NCI-H460 (cell line): ENCODE measurements around a stretch of chr10.

RAMPAGE:
- cytosol, long total RNA = no peak
- long total RNA = no peak
- nucleus, long total RNA = no peak
Measured at GRCh38 chr10:73425-74286, 24.6 kb upstream of the TUBB8 start.

GRCh38 chr10:315363-316478 lies 180.5 kb downstream of the ZMYND11 start:
RAMPAGE:
- cytosol, long total RNA = no peak
- long total RNA = no peak
- nucleus, long total RNA = no peak

RAMPAGE:
- cytosol, long total RNA = no peak
- long total RNA = no peak
- nucleus, long total RNA = no peak
Measured at GRCh38 chr10:394549-395303, 259.5 kb downstream of the ZMYND11 start.

RAMPAGE:
- cytosol, long total RNA = no peak
- long total RNA = no peak
- nucleus, long total RNA = no peak
Measured at GRCh38 chr10:444147-445087, 245.1 kb downstream of the DIP2C start.

GRCh38 chr10:593798-594512 lies 95.5 kb downstream of the DIP2C start:
RAMPAGE:
- cytosol, long total RNA = no peak
- long total RNA = no peak
- nucleus, long total RNA = no peak

RAMPAGE:
- cytosol, long total RNA = no peak
- long total RNA = no peak
- nucleus, long total RNA = no peak
Measured at GRCh38 chr10:605089-605365, 84.4 kb downstream of the DIP2C start.

GRCh38 chr10:622243-622700 lies 67.2 kb downstream of the DIP2C start:
RAMPAGE:
- cytosol, long total RNA = no peak
- long total RNA = no peak
- nucleus, long total RNA = no peak

GRCh38 chr10:624508-624909 lies 65.0 kb downstream of the DIP2C start:
RAMPAGE:
- cytosol, long total RNA = no peak
- long total RNA = no peak
- nucleus, long total RNA = no peak

DNA sequence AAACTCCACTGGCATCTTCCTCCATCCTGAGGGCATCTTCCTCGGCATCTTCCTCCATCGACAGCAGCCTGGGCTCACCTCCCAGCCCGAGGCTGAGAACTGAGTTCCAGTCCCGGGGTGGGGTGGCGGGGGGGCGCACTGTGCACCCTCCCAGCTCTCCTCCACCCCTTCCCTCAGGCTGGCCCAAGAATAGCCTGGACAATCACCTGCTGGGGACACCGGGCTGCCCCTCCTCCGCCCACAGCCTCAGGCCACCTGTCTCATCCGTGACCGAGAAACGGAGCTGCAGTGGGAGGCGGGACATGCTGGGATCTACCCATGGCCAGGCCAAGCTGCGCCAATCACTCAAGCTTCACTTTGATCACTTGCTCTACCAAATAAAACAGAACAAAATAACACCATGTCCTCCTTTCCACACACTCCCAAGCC lies 37.2 kb downstream of the DIP2C start:
RAMPAGE:
- cytosol, long total RNA = no peak
- long total RNA = no peak
- nucleus, long total RNA = no peak

DNA sequence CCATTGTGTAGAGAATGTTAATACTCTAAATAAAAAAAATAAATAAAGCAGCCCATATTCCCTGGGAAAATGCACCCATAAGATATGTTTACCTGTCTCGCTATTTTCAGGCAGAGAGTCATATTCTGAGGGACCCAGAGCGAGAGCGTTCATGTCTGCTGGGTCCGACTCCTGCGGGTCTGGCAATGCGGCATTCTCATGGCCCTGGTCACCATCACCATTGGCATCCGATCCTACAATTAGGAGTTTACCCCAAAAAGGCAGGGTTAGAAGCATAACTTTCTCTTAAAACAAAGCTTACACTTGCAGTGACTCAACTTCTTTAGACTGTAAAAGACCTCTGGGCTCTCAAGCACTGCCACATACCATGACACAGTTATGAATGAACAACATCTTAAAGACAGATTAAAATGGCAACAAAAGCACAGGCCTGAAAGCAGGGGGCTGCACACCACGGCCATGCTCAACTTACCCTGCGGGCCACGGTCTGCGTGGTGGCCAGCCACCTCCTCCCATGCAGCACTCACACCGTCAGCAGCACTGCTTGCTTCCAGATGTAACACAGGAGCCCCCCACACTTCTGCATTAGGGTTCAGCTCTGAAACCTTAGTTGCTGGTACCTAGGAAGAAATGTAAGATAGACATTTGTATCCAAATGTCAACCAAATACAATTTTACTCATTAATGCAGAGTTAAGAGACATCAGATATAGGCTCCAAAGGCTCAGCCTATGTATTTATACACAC lies 67.7 kb downstream of the LARP4B start:
RAMPAGE:
- cytosol, long total RNA = no peak
- long total RNA = no peak
- nucleus, long total RNA = no peak

DNA sequence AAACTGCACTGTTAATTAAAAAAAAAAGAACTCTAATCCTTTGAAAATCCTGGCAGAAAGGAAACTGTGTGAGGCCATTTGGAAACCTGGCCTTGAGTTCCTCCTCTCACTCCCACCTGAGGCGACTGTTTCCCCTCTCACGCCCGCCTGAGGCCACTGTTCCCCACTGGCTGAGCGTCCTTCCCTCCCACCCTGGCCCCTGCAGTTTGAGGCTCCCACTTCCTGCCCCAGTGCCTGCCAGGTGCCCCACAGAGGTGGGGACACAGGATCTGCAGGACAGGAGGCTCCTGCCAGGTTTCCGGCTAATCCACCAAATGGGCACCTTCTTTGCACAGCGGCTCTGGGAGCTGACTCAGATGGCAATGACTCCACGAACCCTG lies 24.3 kb upstream of the LARP4B start:
RAMPAGE:
- cytosol, long total RNA = no peak
- long total RNA = no peak
- nucleus, long total RNA = no peak

DNA sequence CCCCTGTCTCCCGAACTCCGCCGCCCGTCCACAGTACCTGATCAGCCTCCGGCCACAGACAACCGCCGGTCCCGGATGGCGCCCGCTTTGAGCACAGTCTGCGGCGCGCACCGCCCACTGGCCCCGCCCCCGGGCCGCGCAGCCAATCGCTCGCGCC lies 214 bp downstream of the IDI1 start:
RAMPAGE:
- cytosol, long total RNA = start-site peak on the minus strand centred at position 76 of the sequence, 35 bp wide, 1,195 and 1,780 reads in 2 replicates
- long total RNA = start-site peak on the minus strand centred at position 82 of the sequence, 47 bp wide, 113 and 481 reads in 2 replicates
- nucleus, long total RNA = no peak

GRCh38 chr10:1057067-1057707 lies 1.0 kb downstream of the WDR37 start:
RAMPAGE:
- cytosol, long total RNA = no peak
- long total RNA = no peak
- nucleus, long total RNA = no peak

DNA sequence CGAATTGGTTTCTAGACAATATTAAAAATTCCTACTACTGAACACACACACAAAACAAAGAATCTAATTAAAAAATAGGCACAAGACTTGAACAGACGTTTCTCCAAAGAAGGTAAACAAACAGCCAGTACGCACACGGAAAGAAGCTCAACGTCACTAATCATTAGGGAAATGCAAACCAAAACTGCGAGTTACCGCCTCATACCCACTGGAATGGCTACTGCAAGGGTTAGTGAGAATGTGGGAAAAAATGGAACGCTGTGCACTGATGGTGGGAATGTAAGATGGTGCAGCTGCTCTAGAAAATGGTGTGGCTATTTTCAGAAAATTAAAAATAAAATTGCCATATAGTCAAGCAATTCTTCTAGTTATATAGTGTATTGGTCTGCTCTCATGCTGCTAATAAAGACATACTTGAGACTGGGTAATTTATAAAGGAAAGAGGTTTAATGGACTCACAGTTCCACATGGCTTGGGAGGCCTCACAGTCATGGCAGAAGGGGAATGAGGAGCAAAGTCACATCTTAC lies 283.7 kb downstream of the ADARB2 start:
RAMPAGE:
- cytosol, long total RNA = no peak
- long total RNA = no peak
- nucleus, long total RNA = no peak

RAMPAGE:
- cytosol, long total RNA = no peak
- long total RNA = no peak
- nucleus, long total RNA = no peak
Measured at GRCh38 chr10:1465284-1466295, 271.7 kb downstream of the ADARB2 start.

DNA sequence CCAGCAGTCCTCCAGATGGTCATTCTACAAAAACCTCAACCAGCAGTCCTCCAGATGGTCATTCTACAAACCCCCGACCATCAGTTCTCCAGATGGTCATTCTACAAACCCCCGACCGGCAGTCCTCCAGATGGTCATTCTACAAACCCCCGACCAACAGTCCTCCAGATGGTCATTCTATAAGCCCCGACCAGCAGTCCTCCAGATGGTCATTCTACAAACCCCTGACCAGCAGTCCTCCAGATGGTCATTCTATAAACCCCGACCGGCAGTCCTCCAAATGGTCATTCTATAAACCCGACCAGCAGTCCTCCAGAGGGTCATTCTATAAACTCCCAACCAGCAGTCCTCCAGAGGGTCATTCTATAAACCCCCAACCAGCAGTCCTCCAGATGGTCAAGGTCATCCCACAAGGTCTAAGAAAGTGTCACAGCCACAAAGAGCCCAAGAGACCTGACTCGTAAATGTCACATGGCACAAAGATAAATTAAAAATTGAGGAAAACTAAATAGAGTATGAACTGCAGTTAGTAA lies 634.5 kb upstream of the ADARB2 start:
RAMPAGE:
- cytosol, long total RNA = no peak
- long total RNA = no peak
- nucleus, long total RNA = no peak

RAMPAGE:
- cytosol, long total RNA = no peak
- long total RNA = no peak
- nucleus, long total RNA = no peak
Measured at GRCh38 chr10:3036068-3036518, 31.3 kb upstream of the PFKP start.

DNA sequence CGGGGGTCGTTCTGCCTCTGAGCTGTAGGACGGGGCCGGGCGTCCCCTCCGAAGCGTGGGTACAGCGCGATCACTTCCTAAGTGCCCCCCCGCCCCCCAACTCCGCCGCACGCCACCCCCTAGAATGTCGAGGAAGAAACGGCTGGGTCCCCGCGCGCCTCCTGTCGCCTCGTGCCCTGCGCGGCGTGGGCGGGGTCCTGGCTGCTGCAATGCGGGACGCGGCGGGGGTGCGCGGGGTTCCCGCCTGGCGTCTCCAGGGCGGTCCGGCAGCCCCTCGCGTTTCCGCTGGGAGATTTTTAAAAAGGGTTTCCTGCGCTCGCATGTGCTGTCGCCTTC lies 707 bp downstream of the PFKP start:
RAMPAGE:
- cytosol, long total RNA = no peak
- long total RNA = no peak
- nucleus, long total RNA = no peak

DNA sequence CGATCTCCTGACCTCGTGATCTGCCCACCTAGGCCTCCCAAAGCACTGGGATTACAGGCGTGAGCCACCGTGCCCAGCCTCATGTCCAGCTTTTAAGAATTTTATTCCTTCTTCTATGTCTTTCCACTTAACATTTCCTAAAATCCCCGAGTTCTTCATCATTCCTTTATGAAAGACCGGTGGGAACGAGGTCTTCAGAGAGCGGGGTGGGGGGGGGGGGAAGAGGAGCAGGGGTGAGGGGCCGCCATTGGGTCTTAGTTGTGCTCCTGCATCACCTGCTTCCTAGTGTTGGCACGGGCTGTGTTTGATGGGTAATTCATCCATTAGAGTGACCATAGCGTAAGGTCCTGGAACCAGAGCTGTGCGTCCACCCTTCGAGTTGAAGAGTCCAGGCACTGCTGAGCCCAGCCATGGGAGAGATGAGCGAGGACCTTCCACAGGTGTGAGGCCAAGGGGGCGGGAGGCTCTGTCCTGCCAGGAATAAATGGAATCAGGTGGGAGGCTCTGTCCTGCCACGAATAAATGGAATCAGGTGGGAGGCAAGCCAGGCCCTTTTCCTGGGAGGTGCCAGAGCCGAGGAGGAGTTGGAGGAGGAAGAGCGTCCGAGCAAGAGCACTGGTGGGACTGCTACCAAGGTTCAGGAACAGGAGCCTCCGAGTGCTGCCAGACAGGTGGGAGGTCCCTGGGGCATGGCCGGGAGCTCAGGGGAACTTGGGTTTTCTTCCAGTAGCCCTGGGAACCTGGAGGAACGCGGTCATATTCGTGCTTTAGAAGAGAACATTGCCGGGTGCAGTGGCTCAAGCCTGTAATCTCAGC lies 12.3 kb downstream of the PFKP start:
RAMPAGE:
- cytosol, long total RNA = no peak
- long total RNA = no peak
- nucleus, long total RNA = no peak

DNA sequence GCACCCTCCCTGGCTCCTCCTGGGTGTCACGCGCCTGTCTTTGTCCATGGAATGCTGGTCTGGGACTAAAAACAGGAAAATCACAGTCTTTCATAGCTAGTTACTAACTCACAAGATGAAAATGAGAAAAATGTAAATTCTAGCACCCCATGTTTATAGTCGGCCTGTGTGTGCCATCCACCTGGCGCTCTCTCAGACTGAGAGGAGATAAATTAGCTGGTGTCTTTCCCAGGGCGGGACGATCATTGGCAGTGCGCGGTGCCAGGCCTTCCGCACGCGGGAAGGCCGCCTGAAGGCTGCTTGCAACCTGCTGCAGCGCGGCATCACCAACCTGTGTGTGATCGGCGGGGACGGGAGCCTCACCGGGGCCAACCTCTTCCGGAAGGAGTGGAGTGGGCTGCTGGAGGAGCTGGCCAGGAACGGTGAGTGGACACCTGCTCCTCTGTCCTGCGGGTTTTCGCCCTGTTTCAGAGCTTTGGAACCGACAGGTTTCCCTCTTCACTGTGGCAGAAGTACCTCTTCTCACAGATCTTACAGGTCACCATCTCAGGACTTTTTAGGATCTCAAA lies 33.9 kb downstream of the PFKP start:
RAMPAGE:
- cytosol, long total RNA = no peak
- long total RNA = no peak
- nucleus, long total RNA = no peak